GM19239 (cell line): Measurements from ENCODE around the genes GHR, ANXA2R and HMGCS1.

DNA sequence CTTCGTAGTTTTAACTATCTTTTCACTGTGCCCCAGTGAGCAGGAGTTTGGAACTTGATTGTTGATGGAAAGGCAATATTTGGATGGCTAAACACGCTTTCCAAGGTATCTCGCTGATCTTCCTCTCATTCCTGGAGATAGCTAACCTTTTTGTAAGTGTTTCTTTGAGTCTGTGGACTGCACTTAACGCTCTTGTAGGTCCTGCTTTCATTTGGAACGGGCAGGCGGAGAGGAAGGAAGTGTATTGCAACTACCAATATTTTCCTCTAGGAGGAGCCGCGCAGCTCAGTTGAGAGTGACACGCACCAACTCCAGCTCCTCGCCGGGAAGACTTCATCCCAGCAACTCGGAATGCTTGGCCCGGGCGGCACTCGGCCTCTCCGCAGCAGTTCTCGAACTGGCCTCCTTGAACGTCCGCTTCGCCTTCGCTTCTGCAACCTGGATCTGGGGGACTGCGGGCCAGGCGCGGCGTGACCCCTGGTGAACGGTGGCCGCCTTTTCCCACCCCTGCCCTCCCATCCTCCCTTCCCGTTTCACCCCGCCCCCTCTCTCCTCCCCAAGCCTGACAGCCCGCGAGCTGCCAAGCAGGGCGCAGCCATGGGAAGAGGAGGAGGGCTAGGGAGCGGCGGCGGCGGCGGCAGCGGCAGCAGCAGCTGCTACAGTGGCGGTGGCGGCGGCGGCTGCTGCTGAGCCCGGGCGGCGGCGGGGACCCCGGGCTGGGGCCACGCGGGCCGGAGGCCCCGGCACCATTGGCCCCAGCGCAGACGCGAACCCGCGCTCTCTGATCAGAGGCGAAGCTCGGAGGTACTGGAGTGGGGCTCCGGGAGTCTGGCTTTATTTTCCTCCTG, at the start of gene GHR:
GHR (plus strand) TSS at position 288 of the 848 bp plus-strand sequence.
- RRBS: 3% methylated on average over 9 of the region's 59 CpGs

DNA sequence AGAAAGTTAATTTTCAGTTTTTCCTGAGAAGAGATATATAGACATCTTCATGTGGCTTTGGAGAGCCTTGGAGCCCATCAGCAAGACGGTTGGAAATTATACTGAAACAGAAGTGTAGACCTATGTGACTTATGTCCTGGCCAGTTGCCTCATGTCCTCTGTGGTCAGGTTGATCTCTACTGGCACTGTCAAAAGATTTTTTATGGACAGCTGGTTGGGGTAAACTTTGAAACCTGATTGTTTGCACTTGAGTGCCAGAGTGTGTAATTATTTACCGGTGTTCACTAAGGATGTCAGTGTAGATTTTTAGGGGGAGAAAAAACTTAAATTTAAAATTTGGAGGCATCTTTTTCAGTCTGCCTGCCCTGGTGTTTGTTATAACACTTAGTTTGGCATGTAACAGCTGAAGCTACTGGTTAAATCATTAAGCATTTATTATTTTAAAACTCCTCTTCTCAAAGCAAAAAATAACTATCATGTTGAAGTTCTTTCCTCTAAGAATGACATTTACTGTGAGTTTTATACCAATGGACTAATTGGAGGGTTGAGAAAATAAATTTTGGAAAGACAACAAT, 93.5 kb downstream of the GHR start:
- RRBS: no CpG with 5 or more reads among the region's 2 CpGs

- RRBS: no CpG with 5 or more reads among the region's 3 CpGs
Observed at GRCh38 chr5:42566873-42567261, 143.6 kb downstream of the GHR start.

DNA sequence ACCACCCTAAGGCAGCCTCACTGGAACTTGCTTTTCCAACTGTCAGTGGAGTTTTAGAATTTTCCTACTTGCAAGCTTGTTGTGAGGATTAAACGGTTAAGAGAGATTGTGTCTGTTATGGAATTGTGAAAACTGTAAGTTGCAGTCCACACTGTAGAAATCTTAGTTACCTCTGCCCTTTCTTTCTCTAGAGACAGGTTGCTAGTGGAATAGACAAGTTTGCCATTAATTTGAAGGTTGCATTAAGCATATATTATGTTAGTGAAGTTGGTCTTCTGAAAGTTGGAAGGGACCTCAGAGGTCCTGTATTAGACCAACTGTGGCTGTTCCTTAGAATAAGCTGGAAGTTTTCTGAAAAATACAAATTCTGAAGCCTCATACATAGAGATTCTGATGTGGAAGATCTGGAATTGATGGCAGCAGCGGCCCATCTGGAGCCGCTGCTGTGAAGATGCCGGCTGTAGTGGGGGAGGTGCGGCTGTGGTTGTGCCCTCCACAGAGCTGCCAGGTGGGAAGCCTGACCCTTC, 158.1 kb downstream of the GHR start:
- RRBS: no CpG with 5 or more reads among the region's 5 CpGs

GRCh38 chr5:42734426-42735150, 22.0 kb upstream of the CCDC152 start:
- RRBS: no CpG with 5 or more reads among the region's 30 CpGs

DNA sequence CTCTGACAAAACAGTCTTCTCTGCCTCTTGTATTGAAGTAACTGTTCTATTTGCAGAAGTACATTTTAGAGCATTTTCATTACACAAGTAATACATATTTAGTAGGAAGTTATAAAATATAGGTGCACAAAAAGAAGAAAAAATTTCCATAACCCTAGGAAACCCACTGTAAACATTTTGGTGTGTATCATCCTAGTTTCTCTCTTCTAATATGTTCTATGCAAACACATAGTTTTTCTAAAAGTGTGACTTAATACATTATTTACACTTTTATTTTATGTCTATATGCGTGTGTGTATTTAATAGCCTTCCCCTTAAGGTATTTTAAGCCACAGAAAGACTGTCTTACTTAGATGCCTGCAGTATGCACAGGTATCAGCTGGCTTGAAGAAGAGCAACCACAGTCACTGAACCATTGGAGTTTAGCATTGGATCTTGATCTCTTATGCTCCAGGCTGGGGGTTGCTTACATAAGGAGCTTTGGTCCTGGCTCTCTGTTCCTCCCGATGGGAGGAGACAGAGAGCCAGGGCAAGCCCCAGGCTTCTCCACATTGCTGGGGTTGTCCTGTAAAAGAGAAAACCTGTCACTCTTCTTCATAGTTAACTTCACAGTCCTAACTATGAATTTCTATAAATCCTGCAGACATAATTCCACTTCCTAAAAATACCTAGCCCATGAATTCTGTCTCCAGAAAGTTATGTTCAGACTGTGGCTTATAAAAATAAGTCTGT, 3.7 kb downstream of the SELENOP start:
- RRBS: no CpG with 5 or more reads among the region's 2 CpGs

DNA sequence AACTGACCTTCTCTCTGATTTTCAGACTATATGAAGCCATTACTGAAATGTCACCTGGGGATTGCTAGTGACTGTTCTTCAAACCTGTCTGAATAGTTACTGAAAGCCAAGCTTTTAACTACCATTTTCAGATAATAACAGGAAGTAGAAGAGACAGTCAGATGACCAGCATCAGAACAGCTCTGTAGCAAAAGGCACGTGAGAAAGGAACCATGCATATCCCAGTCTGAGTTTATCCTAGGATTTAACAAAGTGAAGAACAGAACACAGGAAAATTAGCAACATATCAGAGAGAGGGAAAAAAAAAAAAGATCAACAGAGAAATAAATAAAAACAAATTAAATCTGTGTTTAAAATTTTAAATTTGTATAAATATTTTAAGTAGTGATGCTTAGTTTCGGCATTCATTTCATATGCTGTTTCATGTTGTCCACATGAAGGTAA, 75.0 kb upstream of the SELENOP start:
- RRBS: no CpG with 5 or more reads among the region's 2 CpGs

- RRBS: no CpG with 5 or more reads among the region's 27 CpGs
Observed at GRCh38 chr5:42949617-42950245, 90.4 kb downstream of the ANXA2R start.

DNA sequence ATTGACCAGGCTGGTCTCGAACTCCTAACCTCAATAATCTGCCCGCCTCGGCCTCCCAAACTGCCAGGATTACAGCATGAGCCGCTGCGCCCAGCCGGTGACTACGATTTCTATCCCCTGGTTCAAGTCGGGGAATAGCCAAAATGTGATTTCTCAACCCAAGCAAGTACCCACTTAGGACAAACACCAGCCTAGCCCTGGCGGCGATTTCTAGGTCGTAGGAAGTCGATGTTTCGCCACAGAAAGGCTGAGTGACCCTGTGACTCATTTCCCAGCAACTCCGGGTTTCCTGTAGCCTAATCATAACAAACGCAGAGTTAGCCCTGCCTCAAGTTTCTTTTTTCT, 47.0 kb downstream of the ANXA2R start:
- RRBS: no CpG with 5 or more reads among the region's 15 CpGs

DNA sequence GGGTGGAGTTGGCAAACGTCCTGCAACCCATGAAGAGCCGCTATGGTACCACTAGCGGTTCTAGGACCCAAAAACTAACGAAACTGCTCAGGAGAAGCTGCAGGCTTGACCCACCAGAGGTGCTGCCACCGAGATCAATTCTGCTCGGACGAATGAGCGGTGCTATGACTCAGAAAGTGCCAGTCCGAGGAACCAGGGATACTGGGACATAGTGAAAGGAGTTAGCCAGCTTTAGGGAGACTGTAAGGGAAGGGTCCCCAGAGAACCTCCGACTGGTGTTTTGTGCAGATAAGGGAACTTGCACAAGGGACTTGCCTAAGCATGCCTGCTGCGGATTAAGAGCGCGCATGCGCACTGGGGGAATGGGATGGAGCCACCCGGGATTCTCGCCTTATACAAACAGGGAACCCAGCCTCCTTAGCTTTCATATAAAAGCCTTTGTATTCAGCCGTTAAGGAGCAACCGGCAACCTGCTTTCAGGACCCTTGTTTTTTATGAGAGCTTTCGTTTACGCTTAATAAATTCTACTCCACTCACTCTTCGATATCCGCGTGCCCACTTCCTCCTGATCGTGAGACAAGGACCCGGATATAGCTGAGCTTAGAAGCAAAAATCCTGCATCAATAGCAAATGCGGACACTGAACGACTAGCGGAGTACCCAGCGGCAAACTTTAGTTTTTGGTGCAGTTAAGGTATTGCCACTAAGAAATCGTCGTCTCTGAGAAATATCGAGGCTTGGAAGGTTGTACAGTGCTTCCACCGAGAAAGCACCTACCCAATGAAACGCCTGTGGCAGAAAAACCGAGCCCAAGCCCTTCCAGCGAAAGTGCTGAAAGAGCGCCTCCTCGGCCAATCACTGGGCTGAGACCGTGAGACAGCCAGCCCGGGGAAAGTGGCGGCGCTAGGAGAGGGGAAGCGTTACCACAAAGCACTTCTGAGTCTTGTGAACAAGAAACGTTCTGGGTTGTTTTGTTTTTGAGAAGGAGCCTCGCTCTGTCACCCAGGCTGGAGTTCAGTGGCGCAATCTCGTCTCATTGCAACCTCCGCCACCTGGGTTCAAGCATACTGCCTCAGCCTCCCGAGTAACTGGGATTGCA, 32.4 kb downstream of the ANXA2R start:
- RRBS: 7% methylated on average over 4 of the region's 49 CpGs

GRCh38 chr5:43019958-43020402, 20.1 kb downstream of the ANXA2R start:
- RRBS: no CpG with 5 or more reads among the region's 19 CpGs

DNA sequence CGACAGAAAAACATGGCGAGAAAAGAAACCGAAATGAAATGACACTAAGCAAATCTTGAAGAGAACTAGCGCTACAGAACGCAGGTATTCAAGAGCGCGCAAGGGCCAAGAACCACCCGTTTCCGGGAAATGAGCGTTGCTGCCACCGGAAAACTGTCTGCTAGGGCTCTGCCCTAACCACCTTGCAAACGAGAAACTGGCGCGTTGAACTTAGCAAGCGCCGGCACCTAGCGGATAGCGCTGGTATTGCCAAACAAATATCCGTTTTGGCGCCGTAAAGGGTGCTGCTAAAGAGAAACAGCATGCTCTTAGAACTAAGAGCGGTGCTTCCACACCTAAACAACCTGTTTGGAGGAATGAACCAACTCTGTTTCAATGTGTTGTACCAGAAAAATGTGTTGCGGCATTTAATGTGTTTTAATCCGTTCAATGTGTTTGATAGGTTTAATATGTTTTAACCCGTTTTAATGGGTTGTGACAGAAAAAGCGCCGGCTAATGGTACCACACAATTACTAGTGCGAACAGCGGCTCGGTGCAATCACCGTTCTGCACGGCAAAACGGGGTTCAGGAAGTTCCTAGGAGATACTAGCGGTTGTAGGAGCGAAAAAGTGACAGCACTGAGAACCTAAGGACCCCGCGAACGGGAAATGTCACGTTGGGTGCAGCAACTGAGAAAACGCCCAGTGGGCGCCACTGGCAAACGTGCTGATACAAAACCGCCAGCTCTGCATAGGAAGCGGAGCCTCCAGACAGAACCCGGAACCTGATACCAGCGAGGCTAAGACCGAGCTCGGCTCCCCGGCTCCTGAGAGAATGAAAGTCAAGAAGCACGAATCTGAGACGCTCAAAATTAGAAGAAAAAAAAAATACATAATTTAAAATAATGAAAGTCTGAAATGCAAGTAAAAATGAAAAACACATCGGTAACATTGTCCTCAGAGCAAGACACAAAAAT, at the start of gene ANXA2R:
ANXA2R (minus strand) TSS at position 63 of the 957 bp plus-strand sequence.
- RRBS: 3% methylated on average over 6 of the region's 52 CpGs

DNA sequence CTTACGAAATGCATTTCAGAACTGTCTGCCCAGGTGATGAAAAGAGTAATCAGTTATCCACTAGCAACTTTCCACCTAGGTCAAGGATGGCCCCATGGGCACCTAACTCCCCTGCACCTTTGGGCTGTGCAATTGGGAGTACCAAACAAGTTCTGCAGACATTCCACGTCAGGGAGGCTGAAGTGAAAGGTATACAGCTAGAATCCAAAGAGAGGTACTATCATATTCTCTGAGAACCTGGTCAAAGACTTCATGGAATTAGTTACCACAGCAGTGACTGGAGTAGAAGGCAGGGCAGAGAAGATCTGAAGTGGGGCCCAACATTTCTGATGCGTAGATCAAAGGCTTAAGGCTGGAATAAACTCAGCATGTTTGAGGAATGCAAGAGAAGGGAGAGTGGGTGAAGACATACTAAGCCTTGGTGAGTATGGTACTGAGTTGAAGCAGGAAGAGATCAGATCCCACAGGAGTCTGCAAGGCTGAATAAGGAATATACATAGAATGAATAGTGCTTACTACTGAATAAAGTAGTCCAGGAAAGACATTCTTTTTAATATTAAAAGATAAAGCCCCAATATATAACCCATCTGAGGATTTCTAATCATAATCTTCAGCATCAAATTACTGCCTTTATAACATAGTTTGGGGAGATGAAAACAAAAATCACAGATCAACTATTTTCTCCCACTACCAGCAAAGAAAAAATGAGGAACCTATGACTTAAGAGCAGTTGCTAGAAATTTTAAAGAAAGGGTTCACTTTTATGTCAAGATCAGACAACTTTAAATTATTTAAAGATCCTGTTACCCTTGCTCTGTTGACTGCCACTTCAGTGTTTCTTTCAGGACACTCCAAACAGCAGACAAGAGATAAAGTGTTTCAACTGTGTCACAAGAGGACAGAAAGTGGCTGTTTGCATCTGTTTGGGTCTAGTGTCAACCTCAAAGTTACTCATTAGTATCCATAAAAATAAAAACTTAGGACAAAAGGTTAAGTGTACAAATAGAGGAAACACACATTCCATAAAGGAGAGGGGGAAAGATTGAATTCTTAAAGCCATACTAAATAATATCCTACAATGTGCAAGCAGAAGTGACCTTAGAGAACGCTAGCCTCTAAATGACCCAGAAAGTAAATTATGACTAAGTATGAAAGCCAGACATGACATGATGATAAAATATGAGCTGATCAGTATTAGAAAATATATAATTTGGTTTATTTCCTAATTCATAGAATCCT, 25.2 kb downstream of the HMGCS1 start:
- RRBS: no CpG with 5 or more reads among the region's 4 CpGs

DNA sequence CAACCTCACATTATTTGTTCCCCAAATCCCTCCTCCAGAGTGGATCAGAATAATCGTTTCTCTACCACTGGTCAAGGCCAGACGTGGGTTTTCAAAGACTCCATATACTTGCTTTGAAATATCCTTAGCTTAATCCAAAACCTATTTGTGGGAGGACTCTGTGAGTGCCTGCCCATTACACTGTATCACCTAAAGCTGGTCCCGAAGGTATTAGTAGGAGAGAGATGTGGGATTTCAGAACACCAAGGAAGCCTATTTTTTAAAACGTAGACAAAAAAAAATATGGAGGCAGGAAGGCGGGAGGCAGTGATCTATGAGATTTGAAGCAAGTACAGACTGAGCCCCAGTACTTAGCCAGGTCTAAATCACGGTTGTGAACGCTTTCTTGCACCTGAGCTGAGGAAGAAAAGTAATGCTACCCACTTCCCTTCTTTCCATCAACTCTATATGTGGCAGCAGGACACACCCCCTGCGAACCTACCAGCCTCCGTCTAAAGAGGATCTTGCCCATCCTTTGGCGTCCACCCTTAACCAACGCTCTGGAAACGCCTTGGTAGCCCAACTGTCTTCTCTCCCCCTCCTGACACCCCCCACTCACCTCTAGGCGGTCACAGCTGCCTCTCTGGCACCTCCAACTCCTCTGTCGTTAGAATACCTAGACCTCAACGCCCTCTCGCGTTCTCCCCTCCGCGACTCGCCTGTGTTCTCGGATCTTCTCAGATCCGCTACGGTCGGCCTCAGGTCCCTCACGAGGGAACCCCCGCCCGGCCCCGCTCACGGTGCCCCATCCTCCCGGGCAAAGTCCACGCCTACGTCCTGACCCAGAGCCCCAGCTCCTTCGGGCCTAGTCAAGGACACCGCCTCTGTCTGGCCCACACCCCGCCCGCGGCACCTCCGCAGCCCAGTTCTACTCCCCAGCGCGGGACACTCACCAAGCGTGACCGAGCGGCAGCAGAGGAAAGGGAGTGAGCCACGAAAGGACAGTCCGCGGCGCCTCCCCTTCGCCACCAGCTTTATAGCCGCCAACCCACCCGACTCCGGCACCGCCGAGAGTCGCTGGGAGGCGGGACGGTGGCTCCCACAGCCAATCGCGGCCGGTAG, at the start of gene HMGCS1:
HMGCS1 (minus strand) TSS at position 989 of the 1,101 bp plus-strand sequence.
- RRBS: under 1% methylated on average over 9 of the region's 59 CpGs

GRCh38 chr5:43535301-43535759, 20.4 kb upstream of the C5orf34 start:
- RRBS: no CpG with 5 or more reads among the region's 3 CpGs

DNA sequence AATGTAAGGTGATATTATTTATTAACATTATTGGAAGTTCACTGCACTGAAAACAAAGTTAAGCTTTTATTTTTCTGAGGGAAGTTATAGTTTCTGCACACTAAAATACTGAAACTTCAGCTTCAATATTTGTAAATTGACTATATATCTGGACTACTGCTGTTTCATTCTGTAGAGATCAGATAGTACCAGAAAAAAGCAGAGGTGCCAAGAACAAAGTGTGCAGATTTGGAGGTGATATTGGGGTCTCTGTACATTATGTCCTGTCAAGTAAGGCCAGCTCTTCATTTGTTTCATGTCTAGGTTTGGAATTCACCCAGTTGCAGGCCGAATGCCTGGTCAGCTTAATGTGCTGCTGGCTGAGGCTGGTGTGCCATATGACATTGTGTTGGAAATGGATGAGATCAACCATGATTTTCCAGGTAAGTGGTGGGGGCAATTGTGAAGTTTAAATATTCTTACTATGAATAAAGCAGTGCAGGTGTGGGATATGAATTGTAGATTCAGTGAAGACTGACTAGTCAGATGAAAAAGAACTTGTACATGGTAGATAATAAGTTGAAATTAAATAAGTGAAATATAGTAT, 96.9 kb downstream of the NNT start:
- RRBS: no CpG with 5 or more reads among the region's 1 CpG

- RRBS: no CpG with 5 or more reads among the region's 28 CpGs
Observed at GRCh38 chr5:50440599-50440970, 503 bp downstream of the EMB start.

DNA sequence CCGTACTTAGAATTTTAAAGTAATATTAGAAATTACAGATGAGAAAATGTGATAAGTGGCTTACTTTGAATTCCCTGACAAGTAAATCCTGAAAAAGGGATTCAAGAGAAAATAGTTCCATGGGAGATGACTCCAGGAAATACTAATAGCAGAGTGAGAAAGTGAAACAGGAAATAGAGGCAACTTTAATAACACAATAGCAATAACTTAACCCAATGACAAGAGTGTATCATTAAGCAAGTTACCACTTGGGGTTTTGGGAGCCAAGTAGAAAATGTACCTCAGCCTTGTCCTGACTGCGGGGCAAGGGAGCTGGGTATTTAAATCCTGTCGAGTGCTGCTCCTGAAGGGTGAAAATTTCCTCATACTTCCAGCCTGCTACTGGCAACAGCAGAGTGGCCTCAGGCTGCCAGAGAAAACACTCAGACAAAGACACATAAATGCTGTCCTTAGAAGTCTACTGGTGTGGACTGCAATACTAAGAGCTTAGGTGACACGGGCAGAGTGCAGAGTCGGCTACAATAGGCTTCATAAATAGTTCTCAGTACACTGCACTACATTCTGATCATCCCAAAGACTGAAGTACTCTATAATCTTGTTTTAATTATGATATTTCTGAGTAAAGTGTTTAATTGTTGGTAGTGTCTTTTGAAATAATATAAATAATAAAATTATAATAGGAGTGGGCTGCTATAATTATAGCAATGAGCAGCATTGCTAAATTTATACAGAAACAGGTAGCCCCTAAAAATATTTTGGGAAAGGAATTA, 112.5 kb upstream of the EMB start:
- RRBS: no CpG with 5 or more reads among the region's 5 CpGs